Prostate gland (tissue), 2 donors: ENCODE measurements around a stretch of chr12.

- PRO-cap: no peak
- RAMPAGE, long total RNA, 2 experiments: no peak in any of the 2 experiments
These were observed 29.1 kb downstream of the HIP1R start for GRCh38 chr12:122864144-122864910.

GRCh38 chr12:123076779-123077754 is 73.8 kb downstream of the PITPNM2 start:
- PRO-cap: no peak
- RAMPAGE, long total RNA, 2 experiments: no peak in any of the 2 experiments

GRCh38 chr12:123131375-123132486 is 19.2 kb downstream of the PITPNM2 start:
- PRO-cap: bidirectional peak, plus-strand start at chr12:123132320, minus-strand start at chr12:123132101
- RAMPAGE, long total RNA, 2 experiments: no peak in any of the 2 experiments

GRCh38 chr12:123141427-123142533 is 9.1 kb downstream of the PITPNM2 start:
- PRO-cap: unidirectional peak, minus-strand start at chr12:123141721; unidirectional peak, minus-strand start at chr12:123141801
- RAMPAGE, long total RNA, 2 experiments: no peak in any of the 2 experiments

- PRO-cap: no peak
- RAMPAGE, long total RNA, 2 experiments: no peak in any of the 2 experiments
These were observed 18.1 kb downstream of the MTRFR start for GRCh38 chr12:123251128-123251938.

- PRO-cap: unidirectional peak, plus-strand start at chr12:123270853
- RAMPAGE, long total RNA, 2 experiments: start-site peak on the minus strand in 2 of 2 experiments, at chr12:123270208-123270806 at its widest, 10 to 14 reads per replicate
These were observed 1.4 kb downstream of the CDK2AP1 start for GRCh38 chr12:123269916-123270991.

DNA sequence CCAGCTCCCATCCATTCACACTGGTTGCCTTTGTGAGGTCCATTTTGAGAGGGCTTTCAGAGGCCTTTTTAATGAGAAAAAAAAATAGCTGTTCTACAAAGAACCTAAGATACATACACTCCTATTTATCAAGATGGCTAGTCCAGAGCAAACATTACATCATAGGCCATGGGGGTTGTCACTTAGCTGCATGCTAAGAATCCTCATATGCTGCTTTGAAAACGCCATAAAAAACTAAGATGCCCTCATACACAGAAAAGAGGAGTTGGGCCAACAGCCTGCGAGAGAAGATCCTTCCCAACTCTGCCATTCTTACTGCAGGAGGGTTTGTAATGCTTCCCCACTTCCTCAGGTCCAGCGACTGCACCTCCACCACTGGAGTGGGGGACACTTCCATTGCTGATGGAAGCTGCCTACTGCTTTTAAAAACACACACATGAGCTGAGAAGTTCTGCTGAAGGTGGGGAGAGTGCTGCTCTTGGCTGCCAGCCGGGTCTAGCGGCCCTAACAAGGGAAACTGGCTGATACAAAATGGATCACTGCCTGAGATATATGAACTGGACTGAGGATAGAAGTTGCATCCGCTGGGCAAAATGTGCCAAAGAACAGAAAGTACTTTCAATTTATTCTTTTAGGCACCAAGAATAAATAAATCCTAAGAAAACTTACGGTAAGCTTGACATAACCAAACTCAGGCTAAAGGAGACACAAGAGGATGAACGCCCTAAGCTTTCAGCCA is 22.1 kb upstream of the CDK2AP1 start:
- PRO-cap: no peak
- RAMPAGE, long total RNA, 2 experiments: no peak in any of the 2 experiments

DNA sequence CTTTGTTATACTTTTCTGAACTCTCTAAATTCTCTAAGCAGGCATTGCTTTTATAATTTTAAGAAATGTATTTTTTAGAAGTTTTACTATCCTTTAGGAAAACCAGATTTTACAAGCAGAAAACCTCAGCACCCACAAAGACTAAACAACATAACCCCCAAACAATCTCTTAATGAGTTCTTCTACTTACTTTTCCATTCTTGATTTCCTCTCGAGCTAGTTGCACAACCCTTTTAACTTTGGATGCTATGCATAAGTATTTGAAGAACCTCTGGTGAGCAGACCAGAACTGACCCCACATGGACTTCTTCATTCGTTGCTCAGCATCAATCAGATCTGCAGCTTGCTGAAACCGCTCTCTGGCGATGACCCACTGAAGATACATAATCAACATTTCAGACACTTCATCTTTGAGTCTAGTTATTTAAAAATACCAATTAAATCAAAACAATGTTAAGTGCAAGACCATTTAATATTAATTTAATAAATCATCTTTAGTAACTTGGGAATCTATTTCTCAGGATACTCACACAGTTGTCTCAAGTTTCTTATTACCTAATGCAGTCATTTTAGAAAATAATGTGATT is 38.6 kb downstream of the SBNO1 start:
- PRO-cap: no peak
- RAMPAGE, long total RNA, 2 experiments: no peak in any of the 2 experiments

DNA sequence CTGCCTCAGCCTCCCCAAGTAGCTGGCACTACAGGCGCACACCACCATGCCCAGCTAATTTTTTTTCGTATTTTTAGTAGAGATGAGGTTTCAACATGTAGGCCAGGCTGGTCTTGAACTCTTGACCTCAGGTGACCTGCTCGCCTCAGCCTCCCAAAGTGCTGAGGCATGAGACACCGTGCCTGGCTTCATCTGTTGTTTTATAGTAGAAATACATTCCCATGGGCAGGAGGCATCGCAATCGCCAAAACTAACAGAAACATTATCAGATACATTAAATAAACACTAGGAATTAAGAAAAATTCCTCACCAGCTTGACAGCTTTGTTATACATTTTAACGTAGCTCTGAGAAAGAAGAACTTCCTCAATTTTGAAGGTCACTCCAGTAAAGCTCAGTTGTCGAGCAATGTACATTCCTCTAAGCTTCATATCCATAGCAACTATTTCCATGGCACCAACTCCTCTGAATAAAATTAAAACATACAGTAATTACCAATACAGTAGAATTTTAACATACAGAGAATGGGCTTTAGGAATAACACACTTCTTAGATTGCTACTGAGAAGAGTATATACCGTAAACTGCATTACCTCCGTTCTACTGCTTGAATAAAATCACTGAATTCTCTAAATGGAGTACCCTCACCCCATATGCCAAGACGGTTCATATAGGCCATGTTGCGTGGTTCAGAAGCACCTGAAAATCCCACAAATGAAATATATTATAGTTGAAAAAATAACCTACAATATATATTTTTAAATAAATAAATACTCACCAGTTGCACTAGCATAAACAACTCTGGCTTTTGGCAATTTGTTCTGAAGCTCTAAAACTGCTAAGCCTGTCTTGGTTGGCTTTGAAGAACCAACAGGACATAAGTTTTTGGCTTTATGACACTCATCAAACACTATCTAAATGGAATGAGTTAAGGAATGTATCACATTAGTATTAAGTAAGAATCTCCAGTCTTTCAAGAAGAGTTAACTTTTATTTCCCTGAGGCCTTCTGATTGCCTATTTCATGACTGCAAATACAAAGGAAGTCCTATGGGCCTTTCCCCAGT is 37.2 kb downstream of the SBNO1 start:
- PRO-cap: no peak
- RAMPAGE, long total RNA, 2 experiments: no peak in any of the 2 experiments

GRCh38 chr12:123365533-123366077 is 958 bp upstream of the SBNO1 start:
- PRO-cap: no peak
- RAMPAGE, long total RNA, 2 experiments: no peak in any of the 2 experiments

- PRO-cap: no peak
- RAMPAGE, long total RNA, 2 experiments: no peak in any of the 2 experiments
These were observed 26.1 kb downstream of the SNRNP35 start for GRCh38 chr12:123484056-123484458.

DNA sequence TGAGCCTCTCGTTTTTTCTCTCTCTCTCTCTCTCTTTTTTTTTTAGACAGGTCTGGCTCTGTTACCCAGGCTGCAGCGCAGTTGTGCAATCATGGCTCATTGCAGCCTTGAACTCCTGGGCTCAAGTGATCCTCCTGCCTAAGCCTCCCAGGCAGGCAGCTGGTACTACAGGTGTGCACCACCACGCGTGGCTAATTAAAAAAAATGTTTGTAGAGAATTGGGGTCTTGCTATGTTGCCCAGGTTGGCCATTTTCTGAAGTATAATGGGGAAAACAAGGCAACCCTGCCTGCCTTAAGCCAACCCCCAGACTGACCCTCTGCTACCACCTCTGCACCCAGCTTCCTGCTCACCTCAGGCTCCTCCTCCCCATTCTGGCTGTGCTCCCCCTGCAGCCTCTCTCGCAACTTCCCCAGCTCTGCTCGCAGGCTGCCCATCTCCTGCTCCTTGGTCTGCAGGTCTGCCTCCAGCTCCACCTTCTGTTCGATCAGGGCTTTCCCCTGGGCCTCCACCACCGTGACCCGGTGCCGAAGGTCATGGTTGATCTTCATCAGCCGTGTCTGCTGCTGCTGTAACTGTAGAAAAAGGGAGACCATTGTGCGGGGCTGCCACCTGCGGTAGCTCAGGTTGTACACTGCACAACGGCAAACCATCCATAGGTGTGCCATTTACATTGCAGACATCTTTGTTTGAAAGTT is 35.2 kb downstream of the RILPL1 start:
- PRO-cap: no peak
- RAMPAGE, long total RNA, 2 experiments: no peak in any of the 2 experiments

DNA sequence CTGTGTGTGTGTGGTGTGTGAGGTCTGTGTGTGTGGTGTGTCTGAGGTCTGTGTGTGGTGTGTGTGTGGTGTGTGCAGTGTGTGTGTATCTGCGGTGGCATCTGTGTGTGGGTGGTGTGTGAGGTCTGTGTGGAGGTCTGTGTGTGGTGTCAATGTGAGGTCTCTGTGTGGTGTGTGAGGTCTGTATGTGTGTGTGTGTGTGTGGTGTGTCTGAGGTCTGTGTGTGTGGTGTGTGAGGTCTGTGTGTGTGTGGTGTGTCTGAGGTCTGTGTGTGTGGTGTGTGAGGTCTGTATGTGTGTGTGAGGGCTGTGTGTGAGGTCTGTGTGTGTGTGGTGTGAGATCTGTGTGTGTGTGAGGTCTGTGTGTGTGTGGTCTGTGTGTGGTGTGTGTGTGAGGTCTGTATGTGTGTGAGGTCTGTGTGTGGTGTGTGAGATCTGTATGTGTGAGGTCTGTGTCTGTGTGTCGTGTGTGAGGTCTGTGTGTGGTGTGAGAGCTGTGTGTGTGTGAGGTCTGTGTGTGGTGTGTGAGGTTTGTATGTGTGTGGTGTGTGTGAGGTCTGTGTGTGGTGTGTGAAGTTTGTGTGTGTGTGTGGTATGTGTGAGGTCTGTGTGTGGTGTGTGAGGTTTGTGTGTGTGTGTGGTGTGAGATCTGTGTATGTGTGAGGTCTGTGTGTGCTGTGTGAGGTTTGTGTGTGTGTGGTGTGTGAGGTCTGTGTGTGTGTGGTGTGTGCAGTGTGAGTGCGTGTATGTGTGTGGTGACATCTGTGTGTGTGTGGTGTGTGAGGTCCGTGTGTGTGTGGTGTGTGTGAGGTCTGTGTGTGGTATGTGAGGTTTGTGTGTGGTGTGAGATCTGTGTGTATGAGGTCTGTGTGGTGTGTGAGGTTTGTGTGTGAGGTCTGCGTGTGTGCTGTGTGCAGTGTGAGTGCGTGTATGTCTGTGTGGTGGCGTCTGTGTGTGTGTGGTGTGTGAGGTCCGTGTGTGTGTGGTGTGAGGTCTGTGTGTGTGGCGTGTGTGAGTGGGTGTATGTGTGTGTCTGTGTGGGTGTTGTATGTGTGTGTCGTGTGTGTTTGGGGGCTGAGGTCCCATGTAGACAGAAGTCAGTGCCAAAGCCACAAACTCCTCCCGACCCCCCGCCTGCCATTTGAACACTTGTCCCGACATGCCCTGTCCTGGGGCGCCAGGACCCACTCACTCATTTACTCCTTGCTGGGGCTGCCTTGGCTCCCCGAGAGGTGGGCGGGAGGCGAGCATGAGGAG is 20.9 kb downstream of the RILPL1 start:
- PRO-cap: no peak
- RAMPAGE, long total RNA, 2 experiments: start-site peak on the minus strand in 1 of 2 experiments, centred at position 787 of the sequence, 5 reads per replicate

- PRO-cap: bidirectional peak, plus-strand start at chr12:123519459, minus-strand start at chr12:123519224
- RAMPAGE, long total RNA, 2 experiments: no peak in any of the 2 experiments
These were observed 14.1 kb downstream of the RILPL1 start for GRCh38 chr12:123518991-123520210.

GRCh38 chr12:124094094-124094767 is 121.2 kb downstream of the ZNF664 start:
- PRO-cap: no peak
- RAMPAGE, long total RNA, 2 experiments: no peak in any of the 2 experiments

GRCh38 chr12:124143833-124144261 is 151.0 kb upstream of the RFLNA start:
- PRO-cap: no peak
- RAMPAGE, long total RNA, 2 experiments: no peak in any of the 2 experiments

DNA sequence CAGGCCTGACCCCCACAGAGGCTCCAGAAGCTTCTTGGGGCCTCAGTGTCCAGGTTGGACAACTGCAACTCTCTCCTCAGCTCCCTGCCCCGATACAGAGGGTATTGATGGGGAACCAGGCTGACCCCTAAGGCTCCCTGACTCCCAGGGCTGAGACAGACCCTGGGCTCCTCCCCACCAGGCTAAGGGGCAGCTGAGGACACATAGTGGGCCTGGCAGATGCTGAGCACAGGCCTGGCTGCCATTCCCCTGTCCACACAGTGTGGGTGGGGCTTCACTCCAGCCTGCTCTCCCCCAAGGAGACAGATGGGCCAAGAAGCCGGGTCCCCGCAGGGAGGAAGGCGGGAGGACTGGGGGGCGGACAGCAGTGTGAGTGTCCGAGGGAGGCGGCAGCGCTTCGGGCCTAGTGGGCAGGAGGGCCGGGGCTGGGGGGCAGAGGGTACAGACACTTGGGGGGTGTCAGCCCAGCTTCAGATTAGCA is 31.9 kb downstream of the RFLNA start:
- PRO-cap: no peak
- RAMPAGE, long total RNA, 2 experiments: no peak in any of the 2 experiments

GRCh38 chr12:124364294-124364565 is 69.3 kb downstream of the RFLNA start:
- PRO-cap: no peak
- RAMPAGE, long total RNA, 2 experiments: no peak in any of the 2 experiments

DNA sequence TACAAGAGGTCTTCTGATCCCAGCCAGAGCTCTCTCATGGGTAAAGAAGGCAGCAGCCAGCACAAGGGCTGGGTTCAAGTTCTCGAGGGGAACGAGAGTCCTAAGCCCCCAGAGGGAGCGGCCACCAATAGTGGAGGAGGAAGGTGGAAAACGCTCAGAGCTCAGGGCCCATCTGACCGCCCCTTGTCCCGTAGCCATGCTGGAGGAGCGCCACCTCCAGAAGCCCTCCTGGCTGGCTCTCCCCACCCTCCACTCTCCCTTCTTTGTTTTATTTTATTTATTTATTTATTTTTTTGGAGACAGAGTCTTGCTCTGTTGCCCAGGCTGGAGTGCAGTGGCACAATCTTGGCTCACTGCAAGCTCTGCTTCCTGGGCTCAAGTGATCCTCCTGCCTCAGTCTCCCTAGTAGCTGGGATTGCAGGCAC is 72.5 kb downstream of the RFLNA start:
- PRO-cap: no peak
- RAMPAGE, long total RNA, 2 experiments: no peak in any of the 2 experiments

- PRO-cap: no peak
- RAMPAGE, long total RNA, 2 experiments: no peak in any of the 2 experiments
These were observed 113.3 kb downstream of the NCOR2 start for GRCh38 chr12:124453982-124454578.